Rectum (tissue), 1 donor: ENCODE measurements around a stretch of chr18.

- PRO-cap = no peak
These were observed 20.6 kb downstream of the LIPG start for GRCh38 chr18:49582207-49583036.

DNA sequence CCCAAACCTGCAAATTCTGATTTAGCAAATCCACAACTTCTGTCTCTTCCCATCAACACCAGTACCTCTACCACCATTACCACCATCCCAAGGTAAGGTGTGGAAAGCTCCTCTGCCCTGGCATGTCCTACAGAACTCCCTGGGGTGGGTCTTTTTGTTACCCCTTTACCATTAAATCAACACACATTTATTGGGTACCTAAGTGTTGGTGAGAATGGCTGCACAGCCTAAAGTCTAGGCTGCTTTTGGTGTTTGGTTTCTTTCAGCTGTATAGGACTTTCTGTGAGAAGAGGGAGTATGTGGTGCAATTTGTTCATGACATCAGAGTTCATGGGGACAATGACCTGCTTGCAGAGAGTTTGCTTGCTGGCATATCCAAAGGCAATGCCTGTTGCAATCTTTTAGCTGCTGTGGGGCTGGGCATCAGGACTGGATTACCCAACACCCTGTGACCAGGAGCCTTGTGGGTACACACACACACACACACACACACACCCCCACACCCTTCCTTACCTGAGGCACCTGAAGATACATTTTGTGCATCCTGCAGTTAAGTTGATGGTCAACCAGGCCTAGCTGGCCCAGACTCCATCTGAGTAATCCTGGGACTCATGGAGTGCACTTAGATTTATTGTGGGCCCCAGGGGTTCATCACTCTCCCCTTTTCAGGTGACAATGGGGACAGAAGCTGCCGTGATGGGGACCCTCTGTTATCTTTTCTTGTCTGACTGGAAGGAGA, 68.4 kb downstream of the LIPG start:
- PRO-cap = no peak

DNA sequence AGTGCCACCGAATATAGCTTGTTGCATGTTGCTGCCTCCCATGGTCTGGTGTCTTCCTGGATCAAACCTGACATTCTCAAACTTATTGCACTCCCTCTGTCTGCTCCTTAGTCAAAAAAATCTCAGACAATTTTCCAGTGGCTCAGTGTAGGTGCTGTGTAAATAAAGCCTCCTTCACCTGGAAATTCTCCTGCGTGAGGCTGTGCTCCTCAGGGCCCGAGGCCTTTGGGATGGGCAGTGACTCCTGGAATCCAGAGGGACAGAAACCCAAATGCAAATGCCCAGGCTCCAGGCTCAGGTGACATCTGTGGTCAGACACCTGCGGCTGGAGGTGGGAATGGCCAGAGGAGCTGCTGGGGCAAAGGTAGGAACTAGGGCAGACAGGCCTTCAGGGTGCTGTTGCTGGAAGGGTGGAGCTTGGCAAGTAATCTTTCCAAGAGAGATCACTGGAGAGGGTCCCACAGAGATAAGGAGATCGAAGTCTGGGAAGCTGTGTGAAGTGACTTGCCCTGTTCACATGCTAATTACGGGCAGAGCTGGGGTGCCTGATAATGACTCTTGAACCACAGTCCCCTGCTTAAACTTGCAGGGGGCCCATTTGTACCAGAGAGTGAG, 82.5 kb downstream of the ACAA2 start:
- PRO-cap = no peak

GRCh38 chr18:49902682-49902928, 89.3 kb upstream of the ACAA2 start:
- PRO-cap = no peak

- PRO-cap = no peak
These were observed 115.5 kb downstream of the MYO5B start for GRCh38 chr18:50079356-50079999.

DNA sequence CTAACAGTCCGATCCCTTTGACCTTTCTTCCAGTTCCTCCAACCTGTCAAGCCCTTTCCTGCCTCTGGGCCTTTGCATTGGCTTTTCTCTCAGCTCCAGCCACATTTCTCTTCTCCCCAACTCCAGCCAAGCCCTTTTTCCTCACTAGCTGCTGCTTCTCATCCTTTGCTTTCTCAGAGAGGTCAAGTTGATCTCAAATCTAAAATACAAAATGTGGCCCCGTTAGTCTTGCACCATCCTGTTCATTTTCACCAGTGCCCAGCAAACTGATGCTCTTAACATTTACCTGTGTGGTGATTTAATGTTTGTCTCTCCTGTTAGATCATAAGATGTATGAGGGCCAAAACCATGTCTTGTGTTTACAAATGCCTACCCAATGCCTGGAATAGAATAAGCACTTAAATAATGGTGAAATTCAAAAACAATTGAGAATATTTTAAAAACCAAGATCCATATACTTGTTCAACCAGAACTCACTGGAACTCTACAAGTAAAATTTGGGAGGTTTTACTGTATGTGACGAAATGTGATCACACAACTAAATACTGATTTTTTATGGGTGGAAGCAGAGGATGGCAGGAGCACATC, 37.4 kb downstream of the MYO5B start:
- PRO-cap = no peak

- PRO-cap = no peak
These were observed 2.6 kb downstream of the CXXC1 start for GRCh38 chr18:50284870-50285377.

DNA sequence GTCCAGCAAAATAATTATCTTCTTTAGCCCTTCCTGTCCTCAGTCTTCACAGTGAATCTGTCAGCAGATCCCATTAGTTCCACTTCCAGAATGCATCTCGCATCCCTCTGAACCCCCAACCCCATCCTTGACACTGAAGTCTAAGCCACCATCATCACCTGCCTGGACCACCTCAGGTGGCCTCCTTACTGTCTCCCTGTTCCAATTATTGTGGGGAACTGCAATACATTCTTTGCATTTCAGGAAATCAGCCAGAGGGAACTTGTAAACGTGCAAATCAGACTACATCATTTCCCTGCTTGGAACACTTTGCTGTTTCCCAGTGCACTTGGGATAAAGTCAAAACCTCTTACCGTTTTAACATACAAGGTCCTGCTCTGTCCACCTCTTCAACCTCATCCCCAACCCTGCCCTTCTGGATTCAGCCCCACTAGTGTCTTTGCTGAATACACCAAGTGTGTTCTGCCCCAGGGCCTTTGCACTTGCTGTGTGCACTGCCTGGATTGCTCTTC, 63.6 kb downstream of the MAPK4 start:
- PRO-cap = no peak

DNA sequence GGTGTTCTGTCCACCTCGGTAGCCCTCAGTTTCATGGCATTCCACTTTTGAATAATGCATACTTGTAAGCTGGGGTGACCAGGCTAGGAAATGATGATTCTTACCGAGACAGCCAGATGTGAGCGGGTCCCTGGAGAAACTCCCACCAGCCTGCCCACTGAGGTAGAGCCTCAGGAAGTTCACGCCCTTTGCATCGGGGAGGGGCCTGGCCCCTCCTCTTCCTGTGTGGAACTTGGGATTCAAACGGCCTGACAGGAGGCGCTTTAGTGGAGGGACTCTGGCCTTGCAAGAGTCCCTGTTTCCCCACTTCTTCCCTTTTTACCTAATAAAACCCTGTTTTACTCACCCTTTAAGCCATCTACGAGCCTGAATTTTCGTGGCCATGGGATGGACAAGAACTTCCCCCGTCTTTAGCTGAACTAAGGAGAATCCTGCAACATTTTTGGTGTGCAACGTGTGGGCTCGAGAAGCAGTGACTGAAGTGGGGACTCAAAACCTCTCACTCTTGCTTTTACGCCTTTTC, 44.6 kb downstream of the MRO start:
- PRO-cap = no peak

DNA sequence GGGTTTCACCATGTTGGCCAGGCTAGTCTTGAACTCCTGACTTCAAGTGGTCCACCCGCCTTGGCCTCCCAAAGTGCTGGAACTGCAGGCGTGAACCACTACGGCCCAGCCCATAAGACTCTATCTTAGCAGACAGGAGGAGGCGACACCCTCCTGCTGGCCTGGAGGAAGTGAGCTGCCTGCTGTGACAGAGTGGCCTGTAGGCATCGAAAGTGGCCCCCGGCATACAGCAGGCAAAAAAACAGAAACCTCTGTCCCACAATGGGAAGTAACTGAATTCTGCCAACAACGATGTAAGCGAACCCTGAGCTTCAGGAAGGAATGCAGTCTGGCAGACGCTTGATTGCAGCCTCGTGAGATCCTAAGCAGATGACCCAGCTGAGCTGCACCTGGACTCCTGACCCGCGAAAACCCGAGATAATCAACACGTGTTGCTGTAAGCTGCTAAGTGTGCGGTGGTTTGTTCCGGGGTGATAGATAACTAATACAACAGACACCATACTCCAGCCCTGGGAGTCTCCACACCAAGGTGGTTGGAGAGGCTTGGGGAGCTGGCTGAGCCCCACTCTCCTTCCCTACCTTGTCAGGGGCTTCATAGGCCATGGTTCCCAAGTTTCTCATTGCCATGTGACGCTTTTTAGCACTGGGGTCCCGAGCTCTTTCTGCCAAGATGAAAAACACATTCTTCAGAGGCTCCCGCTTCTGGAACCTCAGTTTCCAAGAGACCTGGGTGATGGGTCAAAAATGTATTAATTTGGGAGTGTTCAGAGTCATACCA, 13.5 kb downstream of the MRO start:
- PRO-cap = no peak

DNA sequence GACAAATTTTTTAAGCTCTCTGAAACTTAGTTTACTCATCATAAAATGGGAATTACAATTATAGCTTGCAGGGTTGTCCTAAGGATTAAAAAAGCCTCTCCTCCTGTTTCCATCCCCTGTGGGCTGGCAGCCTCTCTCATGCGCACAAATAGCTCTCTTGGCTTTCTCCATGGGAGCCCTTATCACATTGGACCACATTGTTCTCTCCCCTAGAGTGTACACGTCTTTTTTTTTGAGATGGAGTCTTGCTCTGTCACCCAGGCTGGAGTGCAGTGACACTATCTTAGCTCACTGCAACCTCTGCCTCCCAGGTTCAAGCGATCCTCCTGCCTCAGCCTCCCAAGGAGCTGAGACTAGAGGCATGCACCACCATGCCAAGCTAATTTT, 22.0 kb upstream of the MRO start:
- PRO-cap = no peak

- PRO-cap = no peak
These were observed 29.4 kb upstream of the ME2 start for GRCh38 chr18:50849491-50850024.

DNA sequence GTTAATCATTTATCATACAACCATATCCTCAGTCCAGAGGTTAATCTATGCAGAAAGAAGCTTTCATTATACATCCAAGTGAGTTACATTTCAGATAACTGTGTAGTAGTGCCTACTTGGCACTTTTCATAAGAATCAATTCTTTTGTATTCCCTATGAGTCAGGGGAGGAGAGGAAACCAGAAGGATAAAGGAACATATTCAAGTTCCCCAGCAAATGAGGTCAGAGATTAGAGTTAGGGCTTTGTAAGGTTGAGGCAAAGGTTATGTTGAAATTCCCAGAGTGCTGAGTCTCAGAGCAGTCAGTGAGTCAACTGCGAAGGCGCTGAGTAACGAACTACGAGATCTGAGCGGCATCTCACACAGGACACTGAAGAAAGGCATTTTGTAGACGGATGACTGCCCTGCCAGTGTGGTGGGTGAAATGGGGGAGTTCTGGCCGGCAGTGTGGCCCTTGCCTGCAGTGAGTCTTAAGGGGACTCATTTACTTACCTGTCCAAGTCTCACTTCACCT, 25.0 kb upstream of the ME2 start:
- PRO-cap = unidirectional peak, plus-strand start at position 307 of the sequence; unidirectional peak, plus-strand start at position 382 of the sequence

DNA sequence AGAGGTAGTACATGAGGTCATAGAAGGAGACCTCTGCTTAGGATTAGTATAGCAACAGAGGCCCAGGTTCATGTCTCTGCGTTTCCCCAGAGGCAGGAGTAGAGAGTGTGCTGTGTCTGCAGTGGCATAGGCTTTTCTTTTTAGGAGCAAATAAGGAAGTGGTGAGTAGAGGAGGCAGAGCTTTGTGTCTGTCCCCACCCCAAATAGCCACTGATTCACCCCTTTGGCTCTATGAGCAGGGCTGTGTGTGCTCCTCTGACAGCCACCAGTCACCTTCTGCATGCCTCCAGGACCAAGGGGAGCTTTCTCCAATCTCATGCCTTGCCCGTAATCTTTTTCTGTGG, 23.6 kb upstream of the ELAC1 start:
- PRO-cap = no peak

- PRO-cap = no peak
These were observed 54.4 kb downstream of the SMAD4 start for GRCh38 chr18:51084404-51084812.

DNA sequence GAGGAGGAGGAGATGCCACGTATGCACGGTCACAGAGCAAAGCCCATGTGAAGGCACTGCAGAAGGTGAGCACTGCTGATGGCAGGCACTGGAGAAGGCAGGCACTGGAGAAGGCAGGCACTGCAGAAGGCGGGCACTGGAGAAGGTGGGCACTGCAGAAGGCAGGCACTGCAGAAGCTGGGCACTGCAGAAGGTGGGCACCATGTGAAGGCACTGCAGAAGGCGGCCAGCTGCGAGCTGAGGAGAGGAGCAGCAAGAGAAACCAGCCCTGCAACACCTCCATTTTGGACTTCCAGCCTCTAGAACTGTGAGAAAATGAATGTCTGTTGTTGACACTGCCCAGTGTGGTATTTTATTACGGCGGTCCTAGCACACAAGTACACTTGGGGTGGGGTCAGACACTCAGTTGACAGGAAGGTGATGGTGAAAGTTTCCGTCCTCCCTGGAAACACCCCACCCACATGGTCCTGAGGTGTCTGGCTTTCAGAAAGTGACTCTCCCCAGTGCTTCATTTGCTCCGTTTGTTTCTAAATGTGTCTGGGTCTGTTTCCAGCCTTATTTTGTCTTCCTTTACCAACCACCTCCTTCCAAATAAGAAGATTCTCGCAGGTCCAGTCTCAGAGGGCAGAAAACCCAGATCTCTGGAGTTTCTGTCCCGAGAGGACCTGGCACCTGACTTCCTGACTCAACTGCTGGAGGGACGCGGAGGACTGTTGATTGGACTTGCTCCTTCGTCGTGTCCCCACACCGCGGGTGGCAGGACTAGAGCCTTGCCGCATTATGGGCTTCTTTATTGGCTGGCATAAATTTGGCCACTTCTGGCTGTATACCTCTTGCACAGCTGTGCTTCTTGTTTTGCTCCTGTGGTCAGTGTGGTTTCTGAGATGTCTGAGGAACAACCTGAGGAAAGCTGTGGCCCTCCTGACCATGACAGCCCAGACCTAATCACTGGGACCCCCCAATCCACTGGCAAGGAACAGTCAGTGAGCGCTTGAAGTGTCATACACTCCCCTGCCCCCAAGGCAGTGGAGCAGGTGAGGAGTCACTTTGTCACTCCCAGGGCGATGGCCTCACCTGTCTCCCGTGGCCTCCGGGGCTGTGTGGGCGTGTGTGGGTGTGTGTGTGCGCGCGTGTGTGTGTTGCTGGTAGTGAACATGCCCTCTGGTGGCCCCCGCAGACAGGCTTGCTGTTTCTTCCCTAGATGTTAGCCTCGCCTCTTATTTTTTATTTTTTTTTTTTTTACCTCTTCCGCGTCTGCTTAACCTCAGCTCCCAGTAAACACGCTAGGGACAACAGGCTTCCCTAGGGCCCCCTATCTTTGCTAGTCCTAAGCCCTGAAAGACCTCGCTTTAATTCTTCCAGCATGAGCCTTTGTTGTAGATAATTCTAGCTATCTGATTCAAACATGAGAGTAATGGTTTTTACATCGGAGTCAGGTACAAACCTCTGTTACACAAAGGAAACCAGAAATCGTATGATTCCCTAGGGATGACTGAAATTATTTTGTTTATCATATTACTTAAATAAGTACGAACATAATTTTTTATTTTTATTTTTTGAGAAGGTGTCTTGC, 45.7 kb downstream of the MEX3C start:
- PRO-cap = unidirectional peak, minus-strand start at position 755 of the sequence; bidirectional peak, plus-strand start at position 1,242 of the sequence, minus-strand start at position 1,163 of the sequence

DNA sequence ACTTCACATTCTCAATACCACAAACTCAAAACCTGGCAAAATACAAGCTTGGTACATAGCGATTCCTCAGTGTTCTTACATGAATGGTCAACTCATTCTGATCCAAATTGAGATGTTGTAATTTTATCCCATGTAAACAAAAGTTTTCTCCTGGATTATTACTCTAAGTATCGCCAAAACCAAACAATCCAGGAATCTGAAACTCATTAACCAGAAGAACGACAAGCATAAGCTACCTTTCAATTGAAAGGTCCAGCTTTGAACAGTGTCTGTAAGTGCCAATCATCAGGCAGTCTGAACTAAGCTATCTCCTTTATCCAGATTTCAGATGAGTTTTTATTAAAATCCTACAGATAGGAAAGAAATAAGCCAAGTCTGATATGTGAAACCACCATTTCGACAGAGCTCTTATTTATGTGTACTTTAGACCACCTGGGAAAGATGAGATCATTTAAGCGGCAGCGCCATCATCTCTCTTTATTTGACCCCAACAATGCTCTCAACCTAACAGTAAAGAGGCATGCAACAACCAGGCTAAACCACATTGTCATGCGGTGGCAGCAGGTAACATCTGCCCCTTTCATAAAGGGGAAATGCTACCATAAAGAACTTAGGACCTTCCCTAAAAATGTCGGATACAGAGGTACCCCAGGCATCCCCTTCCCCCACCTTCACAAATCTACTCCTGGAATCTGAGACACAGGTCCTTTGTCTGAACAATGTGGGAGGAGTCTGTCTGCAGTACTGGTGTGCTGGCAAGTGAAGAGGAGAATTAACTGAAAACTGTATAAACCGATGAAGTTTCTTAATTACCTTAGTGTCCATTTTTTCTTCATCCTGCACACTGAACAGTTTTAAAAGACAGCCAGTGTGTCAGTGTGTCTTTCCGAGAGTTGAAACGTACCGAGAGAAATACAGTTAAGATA, 2.2 kb downstream of the MEX3C start:
- PRO-cap = bidirectional peak, plus-strand start at position 735 of the sequence, minus-strand start at position 681 of the sequence

DNA sequence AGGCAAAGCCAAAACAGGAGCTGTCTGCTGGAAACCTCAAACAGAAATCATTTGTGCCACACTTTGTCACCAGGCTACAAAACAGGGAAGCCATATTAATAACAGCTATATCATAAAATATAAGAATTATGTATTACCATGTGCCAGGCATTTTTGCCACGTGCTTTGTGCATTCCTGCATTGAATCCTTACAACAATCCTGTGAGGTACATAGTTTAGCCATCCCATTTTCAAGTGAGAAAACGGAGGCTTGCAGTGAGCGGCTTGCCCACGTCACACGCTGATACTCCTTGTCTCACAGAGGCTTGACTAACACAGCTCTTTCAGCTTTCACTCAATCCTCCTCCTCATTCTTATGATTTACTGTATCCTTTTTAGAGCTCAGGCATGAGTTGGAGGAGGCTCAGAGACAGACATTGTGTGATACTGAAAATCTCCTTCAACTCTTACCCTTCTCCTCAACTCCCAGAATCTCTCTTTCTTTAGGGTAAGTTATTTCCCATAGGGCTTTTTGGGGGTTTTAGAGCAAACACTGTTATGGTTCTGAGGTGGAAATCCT, 148.5 kb upstream of the MEX3C start:
- PRO-cap = no peak

GRCh38 chr18:54269669-54270655, 645 bp downstream of the POLI start:
- PRO-cap = bidirectional peak, plus-strand start at chr18:54269808, minus-strand start at chr18:54269781; bidirectional peak, plus-strand start at chr18:54270073, minus-strand start at chr18:54270063

DNA sequence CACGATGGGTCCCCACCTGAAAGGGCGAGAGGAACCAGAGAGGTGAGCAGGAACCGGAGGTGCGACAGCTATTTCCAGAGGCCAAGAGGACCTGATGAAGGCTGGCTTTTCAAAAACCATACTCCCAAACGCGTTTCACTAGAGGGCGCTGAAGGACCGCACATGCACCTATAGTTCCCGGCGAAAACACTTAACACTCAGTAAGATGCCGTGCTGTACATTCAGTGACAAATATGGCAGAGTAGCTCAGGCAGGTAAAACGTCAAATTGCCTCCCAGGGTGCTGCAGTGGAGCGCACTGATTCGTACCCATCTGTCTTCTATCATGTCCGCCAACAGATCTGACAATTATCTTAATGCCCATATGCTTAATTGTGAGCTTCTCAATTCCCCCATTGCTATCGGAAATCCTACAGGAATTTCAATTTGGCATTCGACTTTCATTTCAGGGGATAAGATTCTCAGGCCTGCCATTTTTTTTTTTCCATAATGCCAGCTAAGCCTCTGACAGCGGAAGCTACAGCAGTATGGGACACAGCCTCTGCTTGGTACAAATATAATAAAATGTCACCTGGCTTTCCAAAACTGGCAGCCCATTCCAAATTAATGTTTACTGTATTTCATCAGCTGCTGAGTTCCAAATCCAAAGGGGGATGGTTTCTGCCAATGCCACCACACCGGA, 275.5 kb upstream of the CCDC68 start:
- PRO-cap = no peak